Heart (tissue), 3 donors: Measurements from ENCODE around the gene NEB.

DNA sequence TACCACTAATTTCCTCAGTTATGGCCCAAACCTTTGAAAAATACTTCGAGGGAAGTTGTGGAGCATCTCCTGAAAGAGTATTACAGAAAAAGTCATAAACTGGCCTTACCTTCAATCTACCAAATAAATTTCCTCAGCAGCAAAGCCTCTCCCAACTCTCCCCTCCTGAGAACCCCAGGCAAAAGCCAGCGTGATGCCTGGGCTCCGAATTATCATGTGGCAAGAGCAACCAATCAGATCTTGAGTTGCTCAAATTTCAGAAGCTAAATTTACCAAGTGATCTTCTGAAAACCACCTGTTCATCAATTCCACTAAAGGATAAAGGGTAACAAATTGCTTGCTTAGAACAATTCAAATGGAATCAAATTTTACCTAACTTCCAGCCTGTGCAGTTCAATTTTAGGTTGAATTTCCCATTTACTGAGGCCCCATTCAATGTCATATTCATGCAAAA, at the start of gene NEB:
NEB (minus strand) TSS at position 188 of the 454 bp plus-strand sequence.
- RAMPAGE, long total RNA, 2 experiments = start-site peak on the minus strand in 1 of 2 experiments, centred at position 174 of the sequence, 110 reads per replicate

DNA sequence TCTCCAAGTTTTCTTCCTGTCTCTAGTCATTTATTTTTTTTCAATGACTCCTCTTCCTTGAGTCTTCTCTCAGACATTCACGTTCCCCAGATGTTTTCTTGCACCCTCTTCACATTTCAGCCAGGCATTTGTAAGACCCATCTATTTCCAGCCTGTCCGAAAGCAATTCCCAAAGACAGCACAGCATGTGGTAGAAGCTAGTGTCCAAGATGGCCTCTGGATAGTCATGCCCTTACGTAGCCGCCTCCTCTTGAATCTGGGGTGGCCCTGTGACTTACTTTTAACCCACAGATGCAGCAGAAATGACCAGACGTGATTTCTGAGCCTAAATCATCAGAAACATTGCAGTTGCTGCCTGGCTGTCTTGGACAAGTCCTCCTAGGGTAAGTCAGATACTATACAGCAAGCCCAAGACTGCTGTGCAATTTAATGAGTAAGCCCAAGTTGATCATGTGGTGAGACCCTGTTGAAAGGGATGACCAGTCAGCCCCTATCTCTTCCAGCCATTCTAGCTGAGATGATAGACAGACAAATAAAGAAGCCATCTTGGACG, 12.4 kb downstream of the ARL5A start:
- RAMPAGE, long total RNA, 2 experiments = no peak in any of the 2 experiments

DNA sequence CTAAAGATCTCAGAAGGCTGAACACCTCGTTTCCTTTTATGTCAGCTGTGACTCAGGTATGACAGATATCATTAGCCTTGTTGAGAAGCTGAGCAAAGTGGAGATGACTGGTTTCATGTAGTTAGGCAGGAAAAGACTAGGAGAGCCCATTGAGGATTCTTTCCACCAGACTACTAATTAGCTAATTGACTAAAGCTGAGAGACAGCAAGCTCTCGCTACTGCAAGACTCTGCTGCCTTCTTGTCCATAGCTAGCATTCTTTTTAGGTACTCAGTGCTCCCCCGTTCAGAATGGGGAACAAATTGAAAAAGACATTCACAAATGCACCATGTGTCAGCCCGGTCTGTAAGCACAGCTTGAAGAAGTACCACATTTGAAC, 32.1 kb upstream of the ARL5A start:
- RAMPAGE, long total RNA, 2 experiments = no peak in any of the 2 experiments

GRCh38 chr2:151933455-151933785, 105.2 kb upstream of the ARL5A start:
- RAMPAGE, long total RNA, 2 experiments = no peak in any of the 2 experiments

- RAMPAGE, long total RNA, 2 experiments = no peak in any of the 2 experiments
Measured at GRCh38 chr2:152396656-152397086, 61.7 kb downstream of the FMNL2 start.

GRCh38 chr2:152402143-152402565, 67.2 kb downstream of the FMNL2 start:
- RAMPAGE, long total RNA, 2 experiments = no peak in any of the 2 experiments

DNA sequence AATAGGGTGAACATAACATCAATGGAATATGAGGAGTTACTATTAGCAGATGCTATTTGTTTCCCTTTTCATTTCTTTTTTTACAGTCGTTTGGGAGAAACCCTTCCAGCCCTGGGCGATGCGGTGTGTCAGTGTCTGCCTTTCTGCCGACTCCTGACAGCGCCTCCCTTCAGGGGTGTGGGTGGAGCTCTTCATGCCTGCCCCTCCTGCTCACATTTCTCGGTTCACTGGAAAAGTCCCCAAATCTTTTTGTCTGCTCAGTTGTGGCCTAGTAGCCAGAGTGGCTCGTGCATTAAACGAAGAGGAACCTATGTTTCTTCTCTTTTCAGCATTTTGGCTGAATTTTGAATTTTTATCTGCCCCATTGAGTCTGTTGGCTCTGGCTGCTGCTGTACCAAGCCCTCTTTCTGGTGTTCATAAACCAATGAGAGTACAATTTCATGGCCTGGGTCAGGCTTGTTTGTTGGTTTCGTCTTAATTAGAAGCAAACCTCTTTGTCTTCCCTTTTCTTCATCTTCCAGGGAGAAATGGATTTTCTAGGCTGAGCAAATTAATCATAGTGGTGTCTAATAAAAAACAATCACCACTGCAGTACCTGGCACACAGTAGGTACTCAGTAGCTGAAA, 72.4 kb downstream of the FMNL2 start:
- RAMPAGE, long total RNA, 2 experiments = no peak in any of the 2 experiments

DNA sequence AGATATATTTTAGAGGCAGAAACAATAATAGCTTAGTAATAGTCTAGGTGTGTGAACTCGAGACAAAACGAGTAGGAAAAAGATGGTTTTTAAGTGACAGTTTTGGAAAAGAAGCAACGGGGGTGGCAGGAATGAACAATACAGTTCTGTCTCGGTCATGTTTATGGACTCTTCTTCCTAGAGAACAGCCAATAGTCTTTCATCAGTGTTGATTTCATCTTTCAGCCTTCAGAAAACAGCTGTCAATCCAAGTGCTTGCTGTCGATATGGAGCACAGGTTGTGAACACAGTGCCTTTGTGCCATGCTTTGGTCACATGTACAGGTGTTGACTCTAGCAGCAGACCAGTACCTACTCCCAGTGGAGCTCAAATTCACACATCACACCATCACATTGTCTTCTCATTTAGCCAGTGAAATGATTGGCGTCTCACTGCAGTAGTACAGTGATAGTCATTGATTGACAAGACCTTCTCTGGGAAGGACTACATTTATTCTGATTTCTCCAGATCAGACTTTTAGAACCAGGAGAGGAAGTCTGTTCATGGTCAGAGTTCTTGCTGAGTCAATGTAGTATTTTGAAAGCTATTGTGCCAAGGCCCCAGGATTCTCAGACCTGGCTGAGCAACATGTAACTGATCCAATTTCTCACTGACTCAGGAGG, 75.1 kb downstream of the FMNL2 start:
- RAMPAGE, long total RNA, 2 experiments = no peak in any of the 2 experiments

DNA sequence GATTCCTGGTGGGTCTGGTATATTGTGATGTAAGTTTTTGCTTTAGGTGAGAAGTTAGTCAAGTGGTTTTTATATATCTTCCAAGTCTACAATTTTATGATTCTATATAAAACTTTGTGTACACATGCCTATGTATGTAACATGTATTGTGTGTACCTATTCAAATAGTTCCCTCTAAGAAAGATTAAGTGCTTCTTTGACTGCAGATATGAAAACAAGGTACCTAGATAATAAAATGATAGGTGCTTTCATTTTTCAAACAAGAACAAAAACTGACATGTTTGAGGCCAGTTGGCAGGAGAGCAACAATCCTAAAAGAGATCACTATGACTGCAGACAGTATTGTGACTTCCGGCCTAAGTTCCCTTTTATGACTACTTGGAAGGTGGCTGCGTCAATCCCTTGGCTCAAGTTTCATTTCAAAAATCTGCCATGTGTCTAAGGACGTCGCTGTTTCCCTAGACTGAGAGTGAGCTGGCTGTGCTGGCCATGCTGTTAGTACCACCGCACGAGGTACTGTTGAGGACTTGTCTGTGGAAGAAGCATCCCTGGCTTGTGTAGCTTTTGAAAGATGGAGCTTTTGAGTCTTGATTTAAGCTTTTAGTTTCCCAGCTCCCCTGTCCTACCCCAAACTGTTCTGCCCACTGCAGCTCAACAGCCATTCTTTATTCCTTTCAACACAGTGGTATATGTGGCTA, 123.0 kb downstream of the PRPF40A start:
- RAMPAGE, long total RNA, 2 experiments = no peak in any of the 2 experiments

- RAMPAGE, long total RNA, 2 experiments = no peak in any of the 2 experiments
Measured at GRCh38 chr2:152611753-152612041, 105.6 kb downstream of the PRPF40A start.

- RAMPAGE, long total RNA, 2 experiments = no peak in any of the 2 experiments
Measured at GRCh38 chr2:152673361-152673903, 43.8 kb downstream of the PRPF40A start.

DNA sequence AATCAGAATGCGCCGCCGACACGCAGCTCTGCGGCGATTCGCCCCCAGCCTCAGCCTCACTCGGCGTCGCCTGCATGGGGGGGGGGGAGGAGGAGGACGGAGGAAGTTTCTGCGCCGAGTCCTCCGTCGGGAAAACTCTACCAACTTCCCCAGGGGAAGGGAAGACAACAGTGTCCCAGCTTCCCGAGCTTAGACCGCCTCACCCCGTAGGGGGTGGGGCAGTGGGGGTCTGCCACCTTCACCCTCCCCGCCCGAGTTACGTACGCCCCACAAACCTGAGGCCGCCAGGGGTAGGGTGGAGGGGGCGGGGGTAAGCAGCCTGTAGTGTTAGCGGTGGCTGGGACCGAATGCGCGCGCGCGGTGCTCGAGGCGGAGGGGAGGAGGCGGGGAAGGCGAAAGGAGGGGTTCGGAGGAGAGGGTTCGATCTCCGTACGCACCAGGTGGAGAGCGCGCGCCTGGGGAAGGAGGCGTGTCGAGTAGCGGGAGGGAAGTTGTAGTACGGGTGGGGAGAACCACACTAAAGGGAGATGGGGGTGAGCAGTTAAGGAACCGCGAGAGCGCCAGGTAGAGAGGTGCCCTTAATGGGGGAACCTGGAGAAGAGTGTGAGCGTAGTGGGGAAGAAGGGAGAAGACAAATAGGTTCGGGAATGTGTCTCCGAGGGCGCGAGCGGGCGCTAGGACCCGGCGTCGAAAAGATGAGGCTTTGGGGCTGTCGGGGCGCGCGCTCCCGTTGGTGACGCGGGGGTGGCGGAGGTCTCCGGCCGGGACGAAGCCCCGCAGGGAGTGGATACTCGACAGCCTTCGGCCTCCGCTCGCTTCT, 505 bp upstream of the PRPF40A start:
- RAMPAGE, long total RNA, 2 experiments = start-site peak on the plus strand in 2 of 2 experiments, centred at positions 92 to 397 of the sequence, 27 to 73 reads per replicate; start-site peak on the minus strand in 1 of 2 experiments, centred at position 324 of the sequence, 399 to 427 reads per replicate

DNA sequence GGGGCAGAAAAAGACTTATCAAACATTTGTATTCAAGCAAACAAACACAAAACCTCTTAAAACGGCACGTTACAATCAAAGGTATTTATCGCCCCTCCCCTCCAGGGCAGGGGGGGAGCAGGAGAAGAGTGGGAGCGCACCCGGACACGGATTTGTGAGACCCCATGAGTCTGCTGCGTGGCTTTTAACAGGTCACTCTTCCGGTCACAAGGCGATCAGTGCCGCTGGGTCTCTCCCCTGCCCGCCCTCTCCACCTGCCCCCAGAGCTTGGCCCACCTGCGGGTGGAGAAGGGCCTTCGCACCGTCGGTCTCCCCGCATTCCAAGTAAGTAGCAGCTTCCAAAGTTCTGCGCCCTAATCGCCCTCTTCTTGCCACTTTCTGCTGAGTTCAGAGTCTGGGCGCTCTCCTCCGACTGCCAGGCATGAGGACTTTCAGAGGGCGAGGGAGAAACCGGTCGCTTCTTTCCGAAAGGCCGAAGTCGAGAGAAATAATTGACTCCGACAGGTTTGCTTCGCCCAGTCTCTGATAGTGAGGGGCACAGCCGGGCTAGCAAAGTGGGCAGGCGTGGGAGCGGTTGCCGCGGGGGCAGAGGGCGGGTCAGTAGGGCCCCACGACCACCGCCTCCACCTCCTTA, 806 bp downstream of the RPRM start:
- RAMPAGE, long total RNA, 2 experiments = no peak in any of the 2 experiments

GRCh38 chr2:153592710-153593256, 114.2 kb upstream of the RPRM start:
- RAMPAGE, long total RNA, 2 experiments = no peak in any of the 2 experiments

GRCh38 chr2:156139969-156140587, 192.4 kb downstream of the NR4A2 start:
- RAMPAGE, long total RNA, 2 experiments = no peak in any of the 2 experiments

GRCh38 chr2:156327034-156327465, 5.5 kb downstream of the NR4A2 start:
- RAMPAGE, long total RNA, 2 experiments = no peak in any of the 2 experiments

GRCh38 chr2:156328008-156328395, 4.5 kb downstream of the NR4A2 start:
- RAMPAGE, long total RNA, 2 experiments = no peak in any of the 2 experiments

DNA sequence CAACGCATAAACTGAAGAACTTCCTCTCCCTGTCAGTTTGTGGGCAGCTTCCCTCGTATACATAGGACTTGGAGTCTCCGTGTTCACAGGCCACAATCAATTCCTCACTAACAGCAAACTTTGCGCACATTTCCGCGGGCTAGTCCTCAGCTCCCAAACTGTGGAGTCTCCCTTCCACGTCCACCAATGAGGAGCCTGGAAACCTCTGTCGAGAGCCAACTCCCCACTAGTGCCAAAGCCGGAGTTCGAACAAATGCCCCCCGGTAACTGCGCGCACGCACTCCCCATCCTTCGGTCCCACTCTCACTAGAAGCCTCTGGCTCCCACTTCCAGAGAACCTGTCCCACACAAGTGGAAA, 486 bp downstream of the NR4A2 start:
- RAMPAGE, long total RNA, 2 experiments = no peak in any of the 2 experiments

DNA sequence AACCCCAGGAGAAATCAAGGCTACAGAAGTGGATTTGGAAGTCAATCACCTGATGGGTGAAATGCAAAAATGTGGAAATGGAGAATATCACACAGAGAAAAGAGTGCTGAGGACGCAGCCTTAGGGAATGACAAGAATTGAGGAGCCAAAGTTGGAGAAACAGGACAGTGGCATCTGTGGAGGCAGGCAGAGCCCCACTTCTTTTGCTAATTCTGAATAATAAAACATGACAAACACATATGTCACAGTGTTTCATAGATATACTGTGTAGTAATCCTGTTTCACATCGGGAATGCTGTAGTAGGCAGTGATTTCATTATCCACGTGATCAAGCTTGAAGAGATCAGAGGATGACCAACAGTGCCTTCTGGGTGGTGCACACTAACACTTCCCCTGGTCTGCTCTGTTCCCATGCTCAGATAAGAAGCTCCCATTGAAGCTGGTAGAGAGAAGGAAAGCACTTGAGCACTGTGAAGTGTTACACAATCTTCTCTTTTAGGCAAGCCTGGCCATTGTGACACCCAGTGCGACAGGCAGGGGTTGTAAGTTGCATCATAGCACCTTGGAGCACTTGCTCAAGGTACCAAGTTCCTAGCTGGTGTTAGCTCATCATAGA, 30.7 kb upstream of the GPD2 start:
- RAMPAGE, long total RNA, 2 experiments = no peak in any of the 2 experiments

GRCh38 chr2:156434692-156435131, 1.5 kb upstream of the GPD2 start:
- RAMPAGE, long total RNA, 2 experiments = no peak in any of the 2 experiments